Colic lymph node (tissue), 1 donor: ENCODE results near the gene RABGEF1.

- PRO-cap = bidirectional peak, plus-strand start at chr7:66592001, minus-strand start at chr7:66592011; bidirectional peak, plus-strand start at chr7:66592148, minus-strand start at chr7:66592095; bidirectional peak, plus-strand start at chr7:66592432, minus-strand start at chr7:66592359
Measured at GRCh38 chr7:66591746-66592921, 36.5 kb upstream of the KCTD7 start.

DNA sequence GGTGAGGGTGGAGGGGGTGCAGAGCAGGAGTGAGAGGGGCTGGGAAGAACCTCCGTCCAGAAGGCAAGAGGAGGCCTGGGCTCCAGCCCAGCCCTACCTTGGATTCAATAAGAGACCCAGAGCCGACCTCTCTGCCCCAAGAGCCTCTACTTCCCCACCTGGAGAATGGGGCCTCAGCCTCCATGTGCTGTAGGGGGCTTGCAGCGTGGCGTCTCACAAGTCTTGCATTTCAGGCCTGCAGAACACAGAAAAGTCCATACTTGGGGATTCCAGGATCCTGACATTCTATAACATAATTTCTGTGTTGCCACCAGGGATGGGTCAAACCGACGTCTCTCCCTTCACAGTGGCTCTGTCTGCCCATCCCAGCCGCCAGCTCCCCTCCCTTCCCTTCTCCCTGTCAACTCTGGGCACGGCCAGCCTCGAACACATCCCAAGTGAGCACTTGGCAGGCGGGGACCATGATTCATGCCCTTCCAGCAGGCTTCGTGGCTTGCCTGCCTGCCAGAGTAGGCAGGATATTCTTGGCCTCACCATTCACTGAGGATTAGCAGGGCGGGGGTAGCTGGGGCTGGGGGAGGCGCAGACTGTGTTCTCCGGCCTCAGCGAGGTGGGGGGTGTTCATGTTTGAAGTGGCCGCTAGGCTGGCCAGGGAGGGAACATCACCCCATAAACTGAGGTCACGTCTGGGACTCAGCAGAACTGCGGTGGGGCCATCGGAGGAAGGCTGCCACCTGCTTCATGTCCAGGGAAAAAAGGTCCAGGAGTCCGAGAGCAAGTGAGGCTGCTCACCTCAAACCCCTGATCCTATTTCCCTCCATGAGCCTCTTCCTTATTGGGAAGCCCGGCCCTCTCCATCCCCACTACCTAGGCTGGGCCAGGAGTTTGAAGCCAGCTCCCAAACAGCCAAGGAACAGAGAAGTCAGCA is 43.2 kb upstream of the RABGEF1 start:
- PRO-cap = no peak

DNA sequence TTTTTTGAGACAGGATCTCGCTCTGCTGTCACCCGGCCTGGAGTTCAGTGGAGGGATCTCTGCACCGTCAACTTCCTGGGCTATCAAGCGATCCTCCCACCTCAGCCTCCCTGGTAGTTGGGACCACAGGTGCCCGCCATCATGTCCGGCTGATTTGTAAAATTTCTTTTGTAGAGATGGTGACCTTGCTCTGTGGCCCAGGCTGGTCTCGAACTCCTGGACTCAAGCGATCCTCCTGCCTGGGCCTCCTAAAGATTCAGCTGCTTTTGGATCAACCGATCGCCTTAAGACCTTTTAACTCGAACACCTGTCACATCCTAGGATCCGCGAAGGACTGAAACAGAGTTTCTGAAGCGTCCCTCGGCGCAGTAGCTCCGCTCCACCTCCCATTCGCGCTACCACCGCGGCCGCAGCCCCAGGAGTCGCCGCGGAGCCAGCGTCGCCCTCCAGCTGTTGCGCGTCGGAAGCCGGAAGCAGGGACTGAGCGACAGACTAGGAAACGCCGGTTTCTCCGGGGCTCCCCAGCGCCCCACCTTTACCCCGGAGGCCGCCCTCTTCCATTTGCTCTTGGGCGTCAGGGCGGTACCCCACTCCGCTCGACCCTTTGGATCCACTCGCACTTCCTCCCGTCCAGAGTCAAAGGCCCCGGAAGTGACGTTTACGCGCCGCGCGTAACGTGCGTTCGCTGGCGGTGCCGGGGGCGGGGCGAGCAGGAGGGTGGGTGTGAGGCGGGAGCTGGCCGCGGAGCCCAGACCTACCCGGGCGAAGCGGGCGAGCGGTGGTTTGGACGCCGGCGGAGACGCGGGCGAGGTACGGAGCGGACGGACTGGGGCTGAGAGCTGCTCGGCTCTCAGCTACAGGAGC is at the start of gene RABGEF1:
Gene RABGEF1, plus strand, starts transcription at position 751 of the 864 bp plus-strand sequence.
- PRO-cap = bidirectional peak, plus-strand start at position 751 of the sequence, minus-strand start at position 482 of the sequence

DNA sequence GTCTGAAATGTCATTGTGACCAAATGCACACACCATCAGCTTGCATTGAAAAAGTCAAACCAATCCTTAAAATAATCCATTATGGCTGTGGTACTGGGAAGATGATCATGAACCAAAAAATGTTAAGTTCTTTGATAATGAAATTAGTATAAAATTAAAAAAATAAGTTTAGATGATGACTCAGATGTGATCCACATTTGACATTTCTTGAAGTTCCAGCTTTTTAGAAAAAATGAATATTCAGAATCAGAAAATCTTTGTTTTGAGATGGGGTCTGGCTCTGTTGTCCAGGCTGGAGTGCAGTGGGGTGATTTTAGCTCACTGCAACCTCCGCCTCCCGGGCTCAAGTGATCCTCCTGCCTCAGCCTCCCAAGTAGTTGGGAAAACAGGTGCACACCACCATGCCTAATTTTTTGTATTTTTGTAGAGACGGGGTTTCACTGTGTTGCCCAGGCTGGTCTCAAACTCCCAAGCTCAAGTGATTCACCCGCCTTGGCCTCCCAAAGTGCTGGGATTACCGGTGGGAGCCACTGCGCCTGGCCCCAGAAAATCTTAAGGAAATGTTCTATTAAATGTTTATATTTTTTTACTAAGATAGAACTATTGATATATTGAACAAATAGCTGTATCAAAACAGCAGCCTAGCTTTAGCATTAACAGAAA is 9.0 kb downstream of the SBDS start:
- PRO-cap = no peak

DNA sequence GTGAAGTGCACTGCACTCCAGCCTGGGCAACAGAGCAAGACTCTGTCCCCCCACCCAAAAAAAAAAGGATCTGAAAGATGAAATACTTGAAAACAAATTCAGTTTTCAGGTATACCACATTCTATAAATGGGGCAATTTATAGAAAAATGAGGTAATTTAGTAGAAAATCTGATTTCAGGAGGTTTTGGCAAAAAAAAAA is 1.7 kb downstream of the SBDS start:
- PRO-cap = no peak

DNA sequence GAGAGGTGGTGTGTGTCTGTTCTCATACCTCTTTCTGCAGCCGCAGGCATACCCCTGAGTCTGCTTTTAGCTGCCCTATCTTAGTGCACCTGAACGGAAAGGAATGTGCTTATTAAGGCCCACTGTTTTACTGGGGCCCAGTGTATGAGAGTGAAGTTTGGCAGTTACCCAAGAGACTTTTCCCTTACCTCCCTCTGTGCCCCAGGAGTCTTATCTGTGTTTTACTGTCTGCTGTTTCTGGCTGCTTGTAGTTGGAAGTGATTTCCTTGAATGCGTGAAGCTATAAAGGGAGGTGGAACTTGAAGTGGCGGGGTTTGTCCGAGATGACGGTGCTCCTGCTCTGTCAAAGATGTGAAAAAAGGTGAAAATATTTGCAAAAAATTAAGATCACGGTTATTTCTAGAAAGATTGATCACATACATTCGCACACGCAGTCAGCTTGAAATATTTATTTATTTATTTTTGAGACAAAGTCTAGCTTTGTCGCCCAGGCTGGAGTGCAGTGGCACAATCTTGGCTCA is 104.5 kb downstream of the TYW1 start:
- PRO-cap = no peak

DNA sequence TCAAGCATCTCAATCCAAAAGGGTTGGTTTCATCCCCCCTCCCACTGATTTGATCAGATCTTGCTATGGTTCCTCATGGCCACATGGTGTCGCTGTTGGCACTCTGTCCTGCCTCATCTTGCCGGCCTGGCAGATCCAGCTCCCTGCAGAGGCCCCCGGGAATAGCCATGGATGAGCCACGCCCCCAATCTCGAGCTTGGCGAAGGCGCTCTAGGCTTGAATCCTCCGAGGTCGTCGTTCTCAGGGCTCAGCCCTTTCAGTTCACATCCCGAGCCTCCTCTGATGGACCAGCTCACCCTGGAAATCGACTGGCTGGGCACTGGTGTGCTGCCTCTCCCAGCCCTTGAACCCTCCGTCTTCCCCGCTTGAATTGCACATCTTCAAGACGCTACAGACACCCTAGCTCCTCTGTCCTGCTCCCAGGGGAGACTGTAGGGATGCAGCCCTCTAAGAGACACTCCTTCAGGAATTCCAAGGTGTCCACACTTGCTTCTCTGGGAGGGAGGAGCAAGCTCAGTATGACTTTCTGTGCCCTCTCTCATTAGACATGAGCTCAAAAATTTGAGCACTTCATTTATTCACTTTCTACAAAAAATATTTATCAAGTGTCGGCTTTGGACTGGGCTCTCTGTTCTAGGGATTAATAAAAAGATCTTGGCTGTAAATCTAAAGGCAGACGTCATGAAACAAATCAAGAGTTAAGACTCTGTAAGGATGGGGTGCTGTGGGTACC is 348.7 kb downstream of the SPDYE21 start:
- PRO-cap = no peak

DNA sequence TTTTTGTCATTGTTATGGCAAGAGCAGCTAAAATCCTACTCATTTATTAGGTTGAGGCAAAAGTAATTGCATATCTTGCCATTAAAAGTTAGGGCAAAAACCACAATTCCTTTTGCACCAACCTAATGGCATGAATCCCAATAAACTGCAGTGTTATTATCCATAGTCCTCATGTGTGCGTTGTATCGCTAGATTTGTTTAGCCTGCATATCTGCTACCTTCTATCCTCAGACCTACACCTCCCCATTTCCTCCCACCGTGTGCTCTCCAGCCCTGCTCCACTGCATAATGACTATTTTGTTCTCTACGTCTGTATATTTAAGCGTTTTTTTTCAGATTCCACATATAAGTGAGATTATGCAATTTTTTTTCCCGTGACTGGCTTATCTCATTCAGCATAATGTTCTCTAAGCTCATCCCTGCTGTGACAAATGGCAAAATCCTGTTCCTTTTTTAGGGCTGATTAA is 1036.2 kb upstream of the AUTS2 start:
- PRO-cap = no peak

DNA sequence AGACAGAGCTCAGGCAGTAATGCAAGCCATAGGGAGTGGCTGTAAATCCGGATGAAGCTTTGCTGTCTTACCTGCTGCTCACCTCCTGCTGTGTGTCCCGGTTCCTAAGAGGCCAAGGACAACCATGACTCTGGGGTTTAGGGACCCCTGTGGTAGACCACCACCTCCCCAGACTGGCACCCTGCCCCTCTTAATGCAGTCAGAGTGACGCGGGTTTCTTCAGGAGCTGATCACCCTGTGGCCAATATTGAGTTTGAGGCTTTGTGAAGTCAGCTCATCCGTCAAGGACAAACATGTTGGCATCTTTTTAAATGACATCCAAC is 777.6 kb upstream of the AUTS2 start:
- PRO-cap = unidirectional peak, plus-strand start at position 202 of the sequence

DNA sequence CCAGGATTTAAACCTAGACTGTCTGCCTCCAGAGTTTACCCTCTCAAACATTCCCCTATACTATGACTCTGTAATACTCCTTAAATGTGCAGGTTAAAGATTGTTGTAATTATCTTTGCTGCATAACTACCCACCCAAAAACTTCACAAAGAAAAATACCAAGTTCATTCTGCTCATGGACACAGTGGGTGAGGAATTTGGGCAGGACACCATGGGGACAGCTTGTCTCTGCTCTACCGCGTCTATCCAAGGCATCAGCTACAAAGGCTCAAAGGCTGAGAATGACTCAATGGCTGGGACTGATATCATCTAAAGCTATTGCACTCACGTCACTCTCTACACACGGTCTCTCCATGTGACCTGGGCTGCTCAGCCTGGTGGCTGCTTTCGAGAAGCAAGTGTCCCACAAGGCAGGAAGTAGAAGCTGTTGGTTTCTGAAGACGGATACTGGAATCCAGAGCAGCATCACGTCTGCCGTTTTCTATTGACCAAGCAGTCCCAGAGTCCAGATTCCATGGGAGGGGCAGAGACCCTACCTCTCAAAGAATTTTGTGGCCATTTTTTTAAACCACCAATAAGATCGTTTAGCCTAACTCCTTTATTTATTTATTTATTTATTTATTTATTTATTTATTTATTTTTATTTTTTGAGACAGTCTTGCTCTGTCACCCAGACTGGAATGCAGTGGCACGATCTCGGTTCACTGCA is 185.6 kb upstream of the AUTS2 start:
- PRO-cap = no peak

DNA sequence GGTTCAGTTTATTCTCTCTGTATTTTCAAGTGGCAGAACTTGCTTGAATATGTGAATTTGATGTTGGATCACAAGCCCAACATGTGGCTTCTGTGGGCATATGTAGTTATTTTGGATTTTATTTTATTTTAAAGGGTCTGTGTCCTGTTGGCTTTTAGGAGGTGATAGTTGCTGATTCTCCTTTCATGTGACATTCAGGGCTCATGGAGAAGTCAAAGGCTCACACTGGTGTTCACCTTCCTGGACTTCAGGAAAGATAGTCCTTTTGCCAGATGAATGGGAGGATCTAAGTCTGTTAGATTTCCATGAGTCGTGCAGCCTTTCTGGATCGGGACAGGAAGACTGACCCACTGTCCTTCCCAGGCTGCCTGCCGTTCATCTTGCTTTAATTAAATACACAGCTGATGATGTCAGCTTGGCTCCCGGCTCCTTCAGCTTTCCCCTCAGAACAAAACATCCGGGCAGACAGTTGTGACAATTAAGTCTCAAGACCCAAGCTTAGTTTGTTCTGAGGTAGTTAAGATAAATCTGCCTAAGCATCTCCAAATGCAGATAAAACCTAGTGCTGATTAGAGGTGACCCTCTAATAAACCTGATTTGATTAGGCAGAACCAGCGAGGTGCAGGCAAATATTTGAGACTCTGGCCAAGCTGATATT is 58.5 kb downstream of the AUTS2 start:
- PRO-cap = no peak

GRCh38 chr7:69678492-69678952 is 80.2 kb downstream of the AUTS2 start:
- PRO-cap = no peak

DNA sequence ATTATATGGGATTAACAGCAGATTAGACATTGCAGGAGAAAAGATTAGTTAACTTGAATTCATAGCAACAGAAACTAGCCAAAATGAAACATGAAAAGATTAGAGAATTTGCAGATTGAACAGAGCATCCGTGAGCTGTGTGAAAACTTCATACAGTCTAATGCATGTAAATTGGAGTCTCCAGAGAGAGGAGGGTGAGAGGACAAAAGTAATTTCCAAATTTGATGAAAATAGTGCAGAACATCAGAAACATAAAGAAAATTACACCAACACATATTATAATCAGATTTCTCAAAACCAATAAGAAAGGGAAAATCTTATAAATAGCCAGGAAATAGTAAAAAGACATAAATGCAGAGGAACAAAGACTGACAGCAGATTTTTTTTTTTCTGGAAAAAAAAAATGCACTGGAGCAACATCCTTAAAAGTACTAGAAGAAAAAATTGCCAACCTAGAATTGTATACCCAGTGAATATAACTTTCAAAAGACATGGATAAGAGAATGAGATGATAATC is 553.8 kb downstream of the AUTS2 start:
- PRO-cap = no peak

GRCh38 chr7:70717434-70717919 is 414.5 kb upstream of the GALNT17 start:
- PRO-cap = no peak

GRCh38 chr7:70860777-70861148 is 271.2 kb upstream of the GALNT17 start:
- PRO-cap = no peak

DNA sequence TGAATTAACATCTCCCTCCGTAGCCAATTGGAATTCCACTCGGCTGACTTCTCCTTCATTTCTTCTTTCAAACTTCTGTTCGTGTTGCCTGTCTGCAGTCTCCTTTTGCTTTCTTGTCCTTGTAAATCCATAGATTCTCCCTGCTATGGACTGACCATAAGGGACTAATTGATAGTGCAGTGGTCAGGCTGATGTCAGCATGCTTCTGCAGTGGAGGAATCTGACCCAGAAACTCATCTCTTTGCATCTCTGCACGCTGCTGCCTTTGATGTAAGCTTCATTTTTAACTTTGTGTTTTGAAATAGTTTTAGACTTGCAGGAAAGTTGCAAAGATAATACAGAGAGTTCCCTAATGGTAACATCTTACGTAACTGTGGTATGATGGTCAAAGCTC is 89.5 kb downstream of the GALNT17 start:
- PRO-cap = no peak

DNA sequence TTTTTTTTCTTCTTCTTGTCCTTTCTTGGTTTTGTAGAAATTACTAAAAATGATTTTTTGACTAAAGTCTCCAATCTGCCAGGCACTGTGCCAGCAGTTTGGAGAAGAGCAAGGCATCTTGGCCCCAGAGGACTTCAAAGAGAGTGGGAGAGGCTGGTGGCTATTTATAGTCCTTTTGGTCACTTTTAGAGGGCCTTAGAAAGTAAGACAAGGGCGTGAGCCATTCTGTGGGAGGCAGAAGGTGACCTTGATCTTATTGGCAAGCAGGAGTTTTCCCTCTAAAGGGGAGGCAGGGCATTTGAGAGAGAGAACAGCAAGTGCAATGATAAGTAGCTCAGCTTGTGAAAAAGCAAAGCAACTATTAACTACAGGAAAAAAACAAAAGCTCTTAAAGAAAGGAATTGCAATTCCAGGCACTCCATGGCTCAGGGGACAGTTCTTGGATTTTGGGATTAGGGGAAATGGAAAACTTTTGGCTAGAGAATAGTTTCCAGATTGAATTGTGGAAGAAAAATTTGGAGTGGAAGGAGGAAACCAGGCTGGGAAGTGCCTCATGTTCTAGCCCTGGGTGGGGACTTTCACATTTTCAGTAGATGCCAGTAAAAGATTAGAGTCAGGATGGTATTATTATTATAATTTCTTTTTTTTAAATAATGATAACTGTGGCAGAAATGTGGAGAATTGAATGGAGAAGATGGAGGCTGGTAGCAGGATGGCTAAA is 212.1 kb downstream of the GALNT17 start:
- PRO-cap = no peak

GRCh38 chr7:71497413-71497955 is 365.5 kb downstream of the GALNT17 start:
- PRO-cap = no peak

DNA sequence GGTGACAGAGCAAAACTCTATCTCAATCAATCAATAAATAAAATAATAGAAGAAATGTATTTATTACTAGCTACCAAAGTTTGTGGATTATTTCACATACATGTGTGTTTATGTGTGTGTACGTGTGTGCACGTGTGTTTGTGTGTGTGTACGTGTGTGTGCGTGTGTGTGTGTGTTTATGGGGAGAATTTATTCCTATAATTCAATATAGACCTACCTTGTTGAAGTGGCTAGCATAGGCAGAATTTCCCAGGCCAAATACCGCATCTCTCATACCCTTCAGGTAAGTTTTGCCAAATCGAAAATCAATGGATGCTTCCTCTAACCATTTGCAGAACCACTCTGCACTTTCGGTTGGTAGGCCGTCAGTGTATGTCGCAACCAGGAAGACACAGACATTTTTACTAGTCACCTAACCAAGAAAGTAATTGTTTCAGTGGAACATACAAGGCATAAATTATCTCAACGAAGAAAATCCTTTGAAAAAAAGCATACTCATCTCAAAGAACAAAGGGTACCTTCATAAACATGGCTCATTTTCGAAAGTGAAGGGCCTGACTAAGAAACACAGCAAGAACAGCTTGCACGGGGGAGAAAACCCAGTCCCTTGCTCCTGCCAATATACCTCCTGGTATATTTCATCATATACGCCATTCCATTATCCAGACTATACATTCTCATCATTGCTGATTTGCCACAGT is 17.6 kb downstream of the TYW1B start:
- PRO-cap = no peak

- PRO-cap = no peak
Measured at GRCh38 chr7:72910457-72911157, 14.3 kb upstream of the POM121 start.